Placental pericyte (primary cell): ENCODE measurements around a stretch of chr3.

GRCh38 chr3:101691958-101692356 lies 5.4 kb upstream of the RPL24 start:
- CAGE, long polyA plus RNA, result no peak

DNA sequence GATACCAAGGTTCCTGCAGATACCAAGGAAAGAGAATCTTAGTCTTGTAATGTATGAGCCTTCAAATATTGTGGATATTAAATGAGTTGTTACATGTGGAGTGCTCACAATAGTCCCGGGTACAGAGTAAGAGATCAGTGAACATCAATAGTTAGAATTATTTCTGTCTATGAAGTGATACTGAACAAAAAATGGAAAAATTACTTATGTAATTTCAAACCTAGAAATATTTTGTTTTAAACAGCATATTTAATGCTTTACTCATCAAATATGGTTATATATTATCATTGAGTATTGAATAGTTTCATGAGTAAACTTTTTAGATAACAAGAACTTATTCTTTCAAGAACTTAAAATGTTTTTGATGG lies 8.4 kb downstream of the NFKBIZ start:
- CAGE, long polyA plus RNA, result no peak

GRCh38 chr3:101865956-101866471 lies 16.7 kb downstream of the NFKBIZ start:
- CAGE, long polyA plus RNA, result no peak

- CAGE, long polyA plus RNA, result no peak
Measured at GRCh38 chr3:102057915-102058241, 208.6 kb downstream of the NFKBIZ start.

DNA sequence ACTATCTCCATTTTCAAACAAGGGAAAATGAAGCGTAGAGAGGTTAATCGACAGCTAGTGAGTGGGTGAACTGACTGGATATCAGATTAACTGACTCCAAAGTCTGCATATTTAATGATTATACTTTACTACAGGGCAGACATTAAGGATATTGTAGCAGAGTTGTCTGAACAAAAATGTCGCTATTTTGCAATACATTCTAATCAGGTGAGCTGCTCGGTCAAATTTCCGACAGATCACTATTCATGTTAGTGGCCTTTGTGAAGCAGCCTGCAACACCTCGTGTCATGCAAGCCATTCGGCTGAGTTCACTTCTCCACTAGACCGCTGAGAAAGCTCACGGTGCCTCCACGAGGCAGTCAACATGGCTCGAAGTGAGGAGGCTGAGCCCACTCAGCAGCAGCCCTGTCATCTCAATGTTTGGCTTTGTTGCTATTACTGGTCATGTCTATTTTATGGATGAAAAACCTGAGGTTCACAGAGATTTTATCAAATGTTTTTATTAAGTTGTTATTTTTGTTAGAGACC lies 264.3 kb downstream of the NFKBIZ start:
- CAGE, long polyA plus RNA, result no peak

DNA sequence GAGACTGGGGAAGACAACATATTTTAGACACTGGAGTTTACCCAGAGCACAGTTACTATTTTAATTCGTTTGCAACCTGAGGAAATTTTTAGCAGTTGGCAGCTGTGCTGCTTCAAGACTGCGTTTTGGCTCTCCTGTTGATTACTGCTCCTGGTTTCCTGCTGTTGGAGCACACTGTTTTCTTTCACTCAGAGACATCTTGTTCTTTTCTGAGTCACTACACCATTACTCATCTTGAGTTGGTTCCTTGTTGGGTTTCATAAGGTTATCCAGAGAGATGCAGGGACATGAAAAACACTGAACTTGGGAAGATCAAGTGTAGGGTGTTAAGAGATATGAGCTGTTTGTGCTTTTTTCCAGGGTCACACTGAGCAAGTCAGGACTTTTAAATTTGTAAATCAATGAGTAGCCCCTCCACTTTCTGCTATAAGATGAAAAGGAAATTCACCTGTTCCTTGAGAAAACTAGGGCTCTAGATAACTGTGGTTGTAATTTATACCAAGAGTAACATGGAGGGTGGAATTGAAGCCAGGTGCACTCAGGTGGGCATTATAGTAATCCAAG lies 281.0 kb downstream of the NFKBIZ start:
- CAGE, long polyA plus RNA, result no peak

GRCh38 chr3:102141476-102142373 lies 292.4 kb downstream of the NFKBIZ start:
- CAGE, long polyA plus RNA, result no peak

- CAGE, long polyA plus RNA, result no peak
Measured at GRCh38 chr3:102670856-102671648, 236.2 kb downstream of the ZPLD1 start.

GRCh38 chr3:105569992-105570660 lies 203.4 kb downstream of the ALCAM start:
- CAGE, long polyA plus RNA, result no peak

DNA sequence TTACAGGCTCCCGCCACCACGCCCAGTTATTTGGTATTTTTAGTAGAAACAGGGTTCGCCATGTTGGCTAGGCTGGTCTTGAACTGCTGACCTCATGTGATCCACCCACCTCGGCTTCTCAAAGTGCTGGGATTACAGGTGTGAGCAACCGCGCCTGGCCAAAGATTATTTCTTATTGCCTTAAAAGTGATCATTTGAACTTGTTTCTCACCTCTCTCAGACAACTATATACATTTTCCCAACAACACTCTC lies 142.9 kb downstream of the CBLB start:
- CAGE, long polyA plus RNA, result no peak

GRCh38 chr3:105752576-105753596 lies 115.9 kb downstream of the CBLB start:
- CAGE, long polyA plus RNA, result no peak

DNA sequence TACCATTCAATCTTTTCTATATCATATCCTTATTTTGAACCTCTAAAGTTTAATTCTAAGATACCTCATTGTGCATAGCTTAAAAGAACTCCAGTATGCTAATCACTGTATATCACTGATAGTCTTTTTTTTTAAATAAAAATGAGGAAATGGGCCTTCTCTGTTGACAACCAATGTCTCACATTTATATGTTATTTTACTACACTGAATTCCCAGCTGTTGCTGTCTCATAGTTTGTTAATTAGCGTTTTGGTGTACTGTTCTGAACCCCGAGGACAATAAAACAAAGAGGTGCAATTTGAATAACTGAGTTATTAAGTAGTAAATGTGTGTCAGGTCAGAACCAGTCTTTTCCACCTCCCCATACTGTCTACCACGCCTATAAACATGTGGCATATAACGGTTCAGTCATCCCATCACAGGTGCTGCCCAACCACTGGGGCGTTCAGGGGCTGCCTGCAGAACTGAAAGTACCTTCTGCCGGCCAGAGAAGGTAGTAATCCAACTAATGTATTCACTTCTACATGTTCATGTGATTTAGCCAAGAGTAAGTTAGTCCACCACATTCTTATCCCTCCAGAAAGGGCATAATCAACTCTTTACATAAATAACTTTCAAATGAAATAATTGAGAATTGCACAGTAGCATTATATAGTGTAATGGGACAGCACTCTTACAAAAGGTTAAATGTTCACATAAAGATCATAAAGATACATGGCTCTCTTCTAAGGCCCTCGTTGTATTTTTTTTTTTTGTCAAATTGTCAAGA lies 14.8 kb downstream of the CBLB start:
- CAGE, long polyA plus RNA, result no peak

DNA sequence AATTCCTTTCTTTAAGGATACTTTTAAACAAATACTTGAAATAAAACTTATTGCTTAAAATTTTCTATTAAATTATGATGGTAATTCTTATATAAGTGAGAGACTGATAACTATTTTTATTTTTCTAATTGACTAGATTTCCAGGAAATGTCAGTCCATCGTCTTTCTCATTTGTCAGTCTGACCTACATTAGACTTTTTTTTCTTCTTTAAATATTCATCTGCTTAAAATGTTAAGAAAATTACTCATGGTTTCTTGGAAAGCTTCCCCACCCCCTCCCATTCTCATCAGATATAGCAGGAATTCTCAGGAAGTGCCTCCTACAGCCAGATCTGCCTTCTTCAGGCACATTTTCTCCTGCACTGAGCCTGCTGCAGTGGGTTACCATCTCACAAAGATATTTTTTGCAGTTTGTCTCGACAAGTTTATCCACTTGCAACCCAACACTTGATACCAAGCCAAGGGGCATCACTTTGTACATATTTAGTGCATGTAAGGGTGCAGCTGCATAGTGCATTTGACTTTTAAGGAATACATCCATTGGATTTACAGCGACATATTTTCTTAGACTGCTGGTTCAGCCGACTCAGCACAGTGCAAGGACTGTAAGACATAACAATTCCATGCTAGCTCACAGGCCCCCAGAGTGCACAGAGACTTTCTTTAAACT lies 262.0 kb upstream of the CBLB start:
- CAGE, long polyA plus RNA, result no peak

GRCh38 chr3:106644416-106644672 lies 732.9 kb upstream of the CCDC54 start:
- CAGE, long polyA plus RNA, result no peak

DNA sequence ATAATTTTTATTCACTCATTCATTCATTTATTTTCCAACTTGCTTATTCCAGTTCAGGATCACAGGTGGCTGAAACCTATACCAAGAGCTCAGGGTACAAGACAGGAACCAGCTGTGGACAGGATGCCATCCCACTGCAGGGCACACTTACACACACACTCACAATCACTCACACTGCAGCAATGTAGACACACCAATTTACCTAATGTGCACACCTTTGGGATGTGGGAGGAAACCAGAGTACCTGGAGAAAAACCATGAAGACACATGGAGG lies 414.5 kb upstream of the CCDC54 start:
- CAGE, long polyA plus RNA, result no peak

DNA sequence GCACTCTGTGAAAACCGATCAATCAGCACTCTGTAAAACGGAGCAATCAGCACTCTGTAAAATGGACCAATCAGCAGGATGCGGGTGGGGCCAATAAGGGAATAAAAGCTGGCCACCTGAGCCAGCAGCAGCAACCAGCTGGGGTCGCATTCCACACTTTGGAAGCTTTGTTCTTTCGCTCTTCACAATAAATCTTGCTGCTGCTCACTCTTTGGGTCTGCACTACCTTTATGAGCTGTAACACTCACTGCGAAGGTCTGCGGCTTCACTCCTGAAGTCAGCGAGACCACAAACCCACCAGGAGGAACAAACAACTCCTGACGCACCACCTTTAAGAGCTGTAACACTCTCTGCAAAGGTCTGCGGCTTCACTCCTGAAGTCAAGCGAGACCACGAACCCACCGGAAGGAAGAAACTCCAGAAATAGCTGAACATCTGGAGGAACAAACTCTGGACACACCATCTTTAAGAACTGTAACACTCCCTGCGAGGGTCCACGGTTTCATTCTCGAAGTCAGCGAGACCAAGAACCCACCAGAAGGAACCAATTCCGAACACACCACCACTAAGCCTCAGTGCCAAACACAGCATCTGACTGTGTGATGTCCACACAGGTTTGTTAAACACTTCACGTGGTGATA lies 378.1 kb upstream of the CCDC54 start:
- CAGE, long polyA plus RNA, result no peak

GRCh38 chr3:107264831-107265404 lies 112.3 kb upstream of the CCDC54 start:
- CAGE, long polyA plus RNA, result no peak

GRCh38 chr3:107421067-107421499 lies 43.8 kb downstream of the CCDC54 start:
- CAGE, long polyA plus RNA, result no peak

DNA sequence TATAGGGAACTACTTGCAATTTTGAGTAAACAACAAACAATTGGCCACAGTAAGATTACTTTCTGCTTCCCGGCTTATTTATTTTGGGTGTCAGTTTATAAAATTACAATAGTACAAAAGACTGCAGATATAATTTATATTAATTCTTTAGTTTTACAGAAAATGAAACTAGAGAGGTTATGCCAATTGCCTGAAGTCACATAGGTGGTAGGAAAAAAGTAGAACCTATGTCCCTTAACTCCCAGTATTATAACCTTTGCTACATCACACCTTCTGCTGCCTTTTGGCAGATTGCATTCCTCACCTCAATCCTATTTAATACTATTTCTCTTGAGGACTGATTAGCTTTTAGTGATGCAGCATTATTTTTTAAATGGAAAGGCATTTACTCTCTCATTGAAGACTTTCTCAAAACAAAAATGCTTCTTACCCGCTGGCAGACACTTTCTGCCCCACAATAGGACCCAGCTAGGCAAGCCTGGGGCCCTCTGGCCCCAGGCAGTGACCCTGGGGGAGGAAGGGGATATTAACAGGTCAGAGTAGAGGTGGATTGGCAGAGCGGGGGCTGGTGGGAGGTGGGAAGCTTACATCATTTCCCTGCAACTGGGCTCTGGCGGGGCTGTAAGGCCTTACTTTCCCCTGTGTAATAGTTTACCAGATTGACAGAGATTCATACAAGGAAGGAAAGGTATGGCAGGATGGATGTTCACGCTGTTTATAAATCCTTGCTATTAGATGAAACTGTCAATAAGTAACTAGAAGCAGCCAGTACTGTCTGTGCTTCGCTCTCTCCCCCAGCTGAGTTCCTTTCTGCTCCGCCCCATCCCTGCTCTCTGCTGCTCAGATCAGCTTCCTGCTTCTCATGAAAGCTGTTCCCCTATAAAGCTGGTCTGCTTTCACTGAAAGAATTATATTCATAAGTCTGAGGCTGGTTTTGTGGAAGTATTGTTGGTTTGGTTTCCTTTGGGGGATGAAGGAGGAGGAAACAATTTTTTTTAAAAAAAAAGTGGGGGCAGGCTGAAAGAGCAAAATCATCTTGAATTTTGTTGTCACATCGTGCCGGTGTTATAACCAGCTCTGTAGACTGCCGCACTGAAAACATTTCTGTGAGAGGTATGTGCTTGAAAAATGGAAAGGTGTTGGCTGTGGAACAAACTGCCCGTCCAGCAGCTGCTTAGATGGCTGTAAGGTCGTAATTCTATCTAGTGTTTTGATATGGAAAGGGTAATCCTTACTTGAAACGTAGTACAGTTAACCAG lies 76.1 kb downstream of the BBX start:
- CAGE, long polyA plus RNA, result no peak

- CAGE, long polyA plus RNA, result no peak
Measured at GRCh38 chr3:108006975-108007360, 83.9 kb downstream of the CD47 start.